AG04450 (cell line): ENCODE data around the gene ERG.

DNA sequence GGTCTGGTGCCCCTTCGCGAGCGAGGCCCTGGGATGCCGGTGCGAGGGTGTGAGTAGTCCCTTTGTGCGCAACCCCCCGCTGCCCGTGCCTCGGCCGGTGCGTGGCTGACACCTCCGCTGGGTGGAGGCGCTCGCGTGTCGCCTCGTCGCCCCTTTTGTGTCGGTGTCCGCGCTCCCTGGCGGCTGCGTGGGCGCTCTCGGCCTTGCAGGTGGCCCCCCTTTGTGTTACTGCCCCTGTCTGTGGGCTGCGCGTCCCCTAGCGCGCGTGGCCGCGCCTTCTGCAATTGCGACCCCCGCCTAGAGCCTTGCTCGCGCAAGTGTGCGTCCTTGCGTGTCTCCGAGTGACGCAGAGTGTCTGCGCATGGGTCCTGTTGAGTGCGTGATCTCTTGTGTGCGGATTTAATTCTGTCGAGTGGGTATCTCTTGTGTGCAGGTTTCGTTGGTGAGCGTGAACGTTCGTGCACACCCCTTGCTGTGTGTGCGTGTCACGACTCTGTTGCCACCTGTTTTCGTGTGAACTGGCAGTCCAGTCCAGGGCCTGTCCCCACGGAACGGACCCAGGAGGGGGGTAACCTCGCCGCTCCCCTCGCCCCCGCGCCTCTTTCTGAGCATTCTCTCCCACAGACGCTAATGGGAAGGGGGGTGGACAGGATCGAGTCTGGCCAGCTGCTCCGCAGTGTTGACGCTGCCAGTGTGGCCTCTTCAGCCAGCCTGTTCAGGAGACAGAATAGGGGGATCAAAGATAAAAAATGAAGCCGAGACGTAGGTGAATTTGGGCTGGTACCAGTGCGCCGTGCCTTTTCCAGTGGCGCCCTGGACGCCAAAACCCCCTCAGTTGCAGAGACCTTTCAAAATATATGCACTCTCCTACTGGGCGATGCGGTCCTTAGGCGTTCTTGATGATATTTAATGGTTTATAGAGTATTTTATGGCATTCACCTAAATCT, 820 bp downstream of the TTC3 start:
- CAGE, long polyA plus RNA = no peak
- RRBS = 2% methylated on average over 7 of the region's 71 CpGs

DNA sequence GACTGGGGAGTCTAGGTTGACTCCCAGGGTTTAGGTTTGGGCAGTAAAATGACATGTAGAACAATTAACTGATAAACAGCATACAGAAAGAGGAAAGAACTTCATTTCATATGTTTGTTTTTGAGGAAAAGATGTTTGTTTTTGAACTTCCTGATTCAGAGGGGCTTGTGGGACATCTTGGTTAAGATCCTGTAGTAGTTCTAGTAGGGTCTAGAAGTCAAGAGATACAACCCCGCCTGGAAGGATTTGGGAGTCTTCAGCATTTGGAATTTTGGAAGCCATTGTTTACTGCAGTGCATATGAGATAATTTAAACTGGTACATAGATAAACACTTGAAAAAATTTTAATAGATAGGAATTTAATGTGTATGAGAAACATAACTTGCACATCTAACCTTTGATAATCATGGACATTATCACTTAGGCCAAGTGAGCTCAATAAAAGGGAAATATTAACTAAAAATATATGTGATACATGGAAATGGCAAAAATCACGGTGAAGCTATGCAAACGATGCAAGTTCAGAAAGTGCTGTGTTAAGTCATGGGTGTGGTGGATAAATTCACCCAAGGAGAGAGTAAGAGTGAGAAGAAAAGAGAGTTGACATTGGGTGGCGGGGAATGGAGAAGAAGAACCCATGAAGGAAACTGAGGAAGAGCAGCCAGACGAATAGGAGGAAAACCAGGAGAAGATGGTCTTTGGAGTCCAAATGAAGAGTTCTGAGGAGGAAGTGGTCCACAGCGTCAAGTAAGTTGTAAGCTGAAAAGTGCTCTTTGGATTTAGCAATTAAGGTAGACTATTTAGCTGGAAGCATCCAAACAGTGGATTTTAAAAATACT, 10.8 kb downstream of the TTC3 start:
- CAGE, long polyA plus RNA = no peak
- RRBS = no CpG with 5 or more reads among the region's 6 CpGs

DNA sequence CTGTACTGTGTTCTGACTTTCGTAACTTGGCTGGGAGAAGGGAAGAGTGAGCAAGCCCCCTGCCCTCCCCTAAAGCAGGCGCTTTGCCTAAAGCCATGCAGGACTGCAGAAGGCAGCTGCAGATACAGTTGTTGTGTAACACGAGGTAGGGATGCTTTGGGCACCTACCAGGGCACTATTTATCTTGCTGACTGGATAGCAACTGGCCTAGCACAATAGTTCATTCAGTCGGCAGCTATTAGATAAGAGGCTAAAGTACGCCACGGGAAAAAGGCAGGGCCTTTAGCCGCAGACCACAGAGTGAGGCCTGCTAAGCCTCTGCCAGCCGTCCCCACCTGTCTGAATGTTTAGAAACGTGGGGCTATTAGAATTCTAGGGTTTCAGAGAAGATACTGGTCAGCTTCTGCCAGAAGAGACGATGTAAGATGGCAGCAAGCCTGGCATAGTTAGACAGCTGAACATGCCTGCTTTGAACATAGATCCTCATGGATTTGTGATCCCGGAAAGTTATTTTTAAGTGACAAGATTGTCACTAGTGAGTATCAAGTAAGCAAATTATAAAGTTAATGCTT, 81.0 kb downstream of the TTC3 start:
- CAGE, long polyA plus RNA = no peak
- RRBS = no CpG with 5 or more reads among the region's 11 CpGs

DNA sequence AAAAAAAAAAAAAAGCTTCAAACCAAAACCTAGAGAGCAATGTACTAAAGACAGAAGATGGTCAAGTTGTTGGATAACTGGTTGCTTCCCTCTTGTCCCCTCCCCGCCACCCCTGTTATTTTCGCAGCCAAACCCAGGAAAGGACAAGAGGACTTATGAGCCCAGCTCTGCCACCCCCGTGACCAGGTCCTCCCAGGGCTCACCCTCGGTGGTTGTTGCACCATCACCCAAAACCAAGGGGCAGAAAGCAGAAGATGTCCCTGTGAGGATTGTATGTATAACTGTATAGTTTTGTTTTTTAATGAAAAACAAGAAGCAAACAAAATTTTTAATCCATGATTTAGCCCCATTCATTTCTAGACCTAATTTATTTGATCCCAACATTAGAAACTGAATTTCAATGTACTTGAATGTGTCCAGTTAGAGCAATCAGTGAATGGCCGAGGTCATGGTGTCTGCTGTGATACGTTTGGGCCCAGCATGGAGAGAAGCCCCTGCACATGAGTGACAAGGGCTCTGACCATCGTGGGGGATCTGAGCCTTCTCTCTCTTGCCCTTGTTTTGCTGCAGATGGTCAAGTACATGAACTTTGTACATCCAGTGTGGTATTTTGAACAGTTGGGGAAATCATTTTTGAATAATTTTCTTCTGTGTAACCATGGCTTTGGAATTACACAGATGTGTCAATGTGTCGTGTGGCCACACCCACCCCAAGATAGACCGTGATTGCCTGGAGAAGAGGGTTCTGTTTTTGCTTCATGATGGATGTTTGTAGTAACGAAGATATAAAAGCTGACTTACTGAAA, 69.2 kb downstream of the VPS26C start:
- CAGE, long polyA plus RNA = no peak
- RRBS = no CpG with 5 or more reads among the region's 10 CpGs

- CAGE, long polyA plus RNA = no peak
- RRBS = no CpG with 5 or more reads among the region's 16 CpGs
Observed at GRCh38 chr21:37207826-37208642, 59.1 kb downstream of the VPS26C start.

DNA sequence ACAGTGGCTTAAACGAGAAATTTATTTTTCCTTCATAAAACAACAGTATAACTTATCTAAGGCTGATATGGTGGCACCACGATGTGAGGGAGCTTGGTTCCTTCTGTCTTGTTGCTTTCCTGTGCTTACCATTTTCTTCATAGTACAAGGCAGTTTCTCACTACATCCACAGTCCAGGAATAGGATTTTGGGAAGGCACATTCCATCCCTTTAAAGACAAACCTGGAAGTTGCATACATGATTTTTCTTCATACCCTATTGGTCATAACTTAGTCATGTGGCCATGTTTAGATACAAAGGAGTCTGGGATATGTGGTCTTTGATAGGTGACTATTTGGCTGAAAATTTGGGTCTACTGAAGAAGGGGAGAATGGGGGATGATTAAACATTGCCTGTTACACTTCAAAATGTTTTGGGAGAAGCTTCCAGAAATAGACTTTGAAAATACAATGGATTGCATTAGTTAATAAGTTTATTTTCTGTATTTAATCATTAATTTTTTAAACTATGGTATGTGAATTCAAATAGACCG, 7.0 kb downstream of the DYRK1A start:
- CAGE, long polyA plus RNA = no peak
- RRBS = no CpG with 5 or more reads among the region's 3 CpGs

- CAGE, long polyA plus RNA = no peak
- RRBS = no CpG with 5 or more reads among the region's 1 CpG
Observed at GRCh38 chr21:37397922-37398347, 31.4 kb downstream of the DYRK1A start.

- CAGE, long polyA plus RNA = no peak
- RRBS = no CpG with 5 or more reads among the region's 3 CpGs
Observed at GRCh38 chr21:37425191-37426355, 59.0 kb downstream of the DYRK1A start.

- CAGE, long polyA plus RNA = no peak
- RRBS = no CpG with 5 or more reads among the region's 2 CpGs
Observed at GRCh38 chr21:37433042-37433680, 66.6 kb downstream of the DYRK1A start.

DNA sequence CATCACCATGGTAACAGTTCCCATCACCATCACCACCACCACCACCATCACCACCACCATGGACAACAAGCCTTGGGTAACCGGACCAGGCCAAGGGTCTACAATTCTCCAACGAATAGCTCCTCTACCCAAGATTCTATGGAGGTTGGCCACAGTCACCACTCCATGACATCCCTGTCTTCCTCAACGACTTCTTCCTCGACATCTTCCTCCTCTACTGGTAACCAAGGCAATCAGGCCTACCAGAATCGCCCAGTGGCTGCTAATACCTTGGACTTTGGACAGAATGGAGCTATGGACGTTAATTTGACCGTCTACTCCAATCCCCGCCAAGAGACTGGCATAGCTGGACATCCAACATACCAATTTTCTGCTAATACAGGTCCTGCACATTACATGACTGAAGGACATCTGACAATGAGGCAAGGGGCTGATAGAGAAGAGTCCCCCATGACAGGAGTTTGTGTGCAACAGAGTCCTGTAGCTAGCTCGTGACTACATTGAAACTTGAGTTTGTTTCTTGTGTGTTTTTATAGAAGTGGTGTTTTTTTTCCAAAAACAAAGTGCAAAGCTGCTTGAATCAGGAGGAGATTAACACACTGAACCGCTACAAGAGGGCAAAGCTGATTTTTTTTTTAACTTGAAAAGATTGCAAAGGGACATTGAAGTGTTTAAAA, 145.6 kb downstream of the DYRK1A start:
- CAGE, long polyA plus RNA = no peak
- RRBS = no CpG with 5 or more reads among the region's 10 CpGs

DNA sequence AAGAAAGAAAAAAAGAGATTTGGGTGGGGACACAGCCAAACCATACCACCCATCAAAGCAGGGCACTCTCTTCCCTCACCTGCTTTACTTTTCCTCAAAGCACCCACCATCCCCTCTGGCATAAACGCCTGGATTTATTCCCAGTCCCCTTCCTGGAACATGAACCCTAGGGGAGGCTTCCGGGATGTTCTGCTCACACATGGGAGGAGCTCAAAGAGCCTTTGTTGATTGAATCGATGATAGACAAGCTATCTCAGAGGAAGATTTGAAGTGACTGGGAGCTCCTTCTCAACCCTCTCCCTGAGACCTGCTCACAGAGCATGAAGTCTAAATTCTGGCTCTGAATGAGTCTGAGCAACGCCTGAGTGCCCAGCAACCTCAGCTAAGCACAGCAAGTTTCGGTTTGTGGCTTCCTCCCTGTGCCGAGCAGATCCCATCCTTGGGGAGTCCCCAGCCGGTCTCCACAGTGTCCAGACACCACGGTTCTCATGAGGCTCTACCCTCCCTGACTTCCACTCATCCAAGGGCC, 190.6 kb downstream of the DYRK1A start:
- CAGE, long polyA plus RNA = no peak
- RRBS = no CpG with 5 or more reads among the region's 8 CpGs

DNA sequence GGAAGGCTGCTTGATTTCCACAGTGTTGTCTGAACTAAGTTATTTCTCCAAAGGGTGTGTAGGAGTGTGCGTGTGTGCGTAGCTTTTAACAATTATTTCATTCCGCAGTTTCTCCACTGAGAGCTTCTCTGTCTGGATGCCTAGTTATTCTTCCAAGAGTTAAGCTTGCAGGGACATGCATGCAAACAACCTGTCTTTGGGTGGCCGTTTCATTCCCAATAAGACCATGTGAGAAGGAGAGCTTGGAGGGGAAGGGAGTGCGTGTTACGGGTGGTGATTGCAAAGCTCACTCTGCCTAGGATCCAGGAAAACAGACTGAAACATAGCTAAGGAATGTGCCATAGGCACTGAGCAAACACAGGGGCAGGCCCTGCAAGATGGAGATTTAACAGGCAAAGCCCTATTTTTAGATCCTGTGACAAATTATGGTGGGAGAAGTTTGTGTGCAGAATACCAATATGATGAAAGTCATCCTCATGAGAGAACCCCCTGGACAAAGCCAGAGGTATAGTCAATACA, 269.8 kb downstream of the DYRK1A start:
- CAGE, long polyA plus RNA = no peak
- RRBS = no CpG with 5 or more reads among the region's 6 CpGs

- CAGE, long polyA plus RNA = no peak
- RRBS = 45% methylated on average over 3 of the region's 28 CpGs
Observed at GRCh38 chr21:37710301-37711322, 205.6 kb downstream of the KCNJ6 start.

GRCh38 chr21:38171844-38172220, 85.0 kb upstream of the KCNJ15 start:
- CAGE, long polyA plus RNA = no peak
- RRBS = no CpG with 5 or more reads among the region's 8 CpGs

DNA sequence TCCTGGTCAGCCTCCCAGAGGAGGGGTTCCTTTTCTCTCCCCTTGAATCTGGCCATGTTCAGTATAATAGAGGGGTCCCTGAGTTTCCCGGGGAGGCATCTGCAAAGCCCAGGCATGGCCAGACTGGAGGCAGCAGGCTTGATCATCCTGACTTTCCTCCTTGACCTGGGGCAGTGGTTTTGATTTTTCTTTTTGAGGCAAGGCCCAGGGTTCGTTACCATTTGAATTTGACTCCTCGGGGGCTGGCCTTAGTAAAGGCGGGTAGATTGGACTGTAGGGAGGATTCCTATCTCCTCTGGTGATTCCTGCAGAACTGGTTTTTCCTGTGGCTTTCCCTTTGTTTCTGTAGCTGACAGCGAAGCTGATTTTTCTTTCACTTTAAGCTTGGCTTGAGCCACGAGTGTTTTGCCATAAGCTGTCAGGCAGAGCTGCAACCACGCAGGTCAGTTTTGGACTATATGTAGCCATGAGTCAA, 28.8 kb upstream of the KCNJ15 start:
- CAGE, long polyA plus RNA = no peak
- RRBS = no CpG with 5 or more reads among the region's 7 CpGs

DNA sequence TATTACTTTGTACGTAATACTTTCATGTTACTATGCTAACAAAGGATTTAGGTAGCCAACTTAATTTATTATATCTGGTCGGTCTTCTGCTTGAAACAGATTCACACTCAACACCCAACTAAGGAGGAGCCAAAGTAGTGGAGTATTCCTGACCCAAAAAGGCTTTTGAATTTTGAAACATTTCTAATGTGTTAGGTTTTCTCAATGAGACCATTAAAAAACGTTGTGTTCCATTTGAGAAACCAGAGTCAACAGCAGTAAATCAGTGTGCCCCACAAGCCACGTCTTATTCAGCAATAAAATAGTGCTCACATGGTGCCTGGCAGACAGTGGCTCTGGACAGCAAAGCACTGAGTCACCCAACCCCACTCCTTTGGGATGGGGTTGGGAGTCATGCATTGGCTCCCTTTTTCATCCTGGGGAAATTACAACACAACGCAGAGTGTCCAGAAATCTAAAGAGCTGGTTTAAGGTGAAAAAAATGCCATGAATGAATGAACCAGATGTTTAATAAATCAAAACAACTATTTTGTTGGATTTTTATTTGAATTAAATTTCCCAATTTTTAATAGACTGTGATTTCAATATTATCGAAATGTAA, 46.5 kb downstream of the KCNJ15 start:
- CAGE, long polyA plus RNA = no peak
- RRBS = no CpG with 5 or more reads among the region's 6 CpGs

DNA sequence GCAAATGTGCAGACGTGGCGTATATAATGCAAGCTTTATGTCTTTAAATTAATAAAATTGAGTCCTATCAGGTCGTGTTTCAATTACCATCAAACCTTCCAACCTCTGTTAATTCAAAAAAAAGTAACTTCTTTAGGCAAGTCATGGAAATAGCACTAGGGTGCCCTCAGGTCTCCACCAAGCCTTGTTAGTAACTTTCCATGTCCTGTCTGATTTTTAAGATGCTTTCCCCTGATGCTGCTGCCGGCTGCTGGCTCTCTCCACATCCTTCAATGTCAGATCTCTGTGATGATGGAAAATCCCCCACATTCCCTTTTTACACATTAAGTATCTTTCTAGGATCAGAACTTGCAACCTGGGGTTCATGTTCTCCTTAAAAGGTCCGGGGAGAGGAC, 3.0 kb downstream of the ERG start:
- CAGE, long polyA plus RNA = no peak
- RRBS = no CpG with 5 or more reads among the region's 5 CpGs

DNA sequence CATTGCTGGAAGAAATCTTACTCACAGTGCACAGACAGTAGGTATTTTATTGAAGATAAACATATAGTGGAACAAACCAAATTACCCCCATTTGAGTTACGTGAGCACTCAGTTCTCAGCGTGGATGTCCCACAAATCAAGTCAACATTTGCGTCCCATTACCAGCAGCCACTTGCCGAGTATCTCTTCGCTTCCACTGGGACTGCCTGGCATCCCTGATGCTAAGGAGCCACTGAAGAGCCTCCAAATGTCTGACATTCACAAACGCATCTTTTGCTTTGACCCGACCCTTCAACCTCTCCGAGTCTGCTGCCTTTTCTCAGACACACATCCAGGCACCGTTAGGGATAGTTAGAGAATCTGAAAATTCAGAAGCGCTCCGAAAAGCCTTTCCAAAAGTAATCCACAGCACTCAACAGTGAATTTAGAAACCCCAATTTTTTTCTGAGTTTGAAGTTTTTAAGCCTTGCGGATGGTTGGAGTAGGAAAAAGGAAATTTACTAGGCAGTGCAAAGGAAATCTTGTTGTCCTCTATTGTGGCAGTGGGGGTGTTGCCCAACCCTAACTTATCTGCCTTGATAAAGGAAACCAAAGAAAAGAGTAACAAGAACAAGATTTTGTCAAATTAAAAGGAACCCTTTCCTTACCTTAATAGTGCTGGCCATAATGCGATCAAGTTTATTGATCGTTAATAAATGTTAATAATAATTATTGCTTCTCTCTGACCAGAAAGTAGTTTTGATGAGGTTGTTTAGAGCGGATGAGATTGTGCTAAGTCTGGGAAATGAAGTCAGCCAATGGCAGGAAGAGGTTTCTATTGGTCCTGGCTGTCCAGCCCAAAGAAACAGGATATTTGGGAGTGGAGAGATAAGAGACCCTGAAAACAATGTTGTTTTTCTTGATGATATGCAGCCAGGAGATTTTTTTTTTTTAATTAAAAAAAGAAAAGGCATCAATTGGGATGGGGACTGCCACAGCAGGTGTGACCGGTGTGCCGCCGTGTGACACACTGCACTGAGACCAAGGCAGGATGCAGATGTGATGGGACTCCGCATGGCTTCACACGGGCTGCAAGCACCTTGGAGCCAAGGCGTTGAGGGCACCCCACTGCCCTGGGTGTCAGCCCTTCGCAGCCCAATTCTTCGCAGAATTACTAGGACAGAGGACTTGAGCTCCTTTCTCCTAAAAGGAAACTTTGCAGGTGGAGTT, at the start of gene ERG:
Gene ERG, minus strand, starts transcription at position 762 of the 1,209 bp plus-strand sequence.
- CAGE, long polyA plus RNA = no peak
- RRBS = no CpG with 5 or more reads among the region's 23 CpGs

DNA sequence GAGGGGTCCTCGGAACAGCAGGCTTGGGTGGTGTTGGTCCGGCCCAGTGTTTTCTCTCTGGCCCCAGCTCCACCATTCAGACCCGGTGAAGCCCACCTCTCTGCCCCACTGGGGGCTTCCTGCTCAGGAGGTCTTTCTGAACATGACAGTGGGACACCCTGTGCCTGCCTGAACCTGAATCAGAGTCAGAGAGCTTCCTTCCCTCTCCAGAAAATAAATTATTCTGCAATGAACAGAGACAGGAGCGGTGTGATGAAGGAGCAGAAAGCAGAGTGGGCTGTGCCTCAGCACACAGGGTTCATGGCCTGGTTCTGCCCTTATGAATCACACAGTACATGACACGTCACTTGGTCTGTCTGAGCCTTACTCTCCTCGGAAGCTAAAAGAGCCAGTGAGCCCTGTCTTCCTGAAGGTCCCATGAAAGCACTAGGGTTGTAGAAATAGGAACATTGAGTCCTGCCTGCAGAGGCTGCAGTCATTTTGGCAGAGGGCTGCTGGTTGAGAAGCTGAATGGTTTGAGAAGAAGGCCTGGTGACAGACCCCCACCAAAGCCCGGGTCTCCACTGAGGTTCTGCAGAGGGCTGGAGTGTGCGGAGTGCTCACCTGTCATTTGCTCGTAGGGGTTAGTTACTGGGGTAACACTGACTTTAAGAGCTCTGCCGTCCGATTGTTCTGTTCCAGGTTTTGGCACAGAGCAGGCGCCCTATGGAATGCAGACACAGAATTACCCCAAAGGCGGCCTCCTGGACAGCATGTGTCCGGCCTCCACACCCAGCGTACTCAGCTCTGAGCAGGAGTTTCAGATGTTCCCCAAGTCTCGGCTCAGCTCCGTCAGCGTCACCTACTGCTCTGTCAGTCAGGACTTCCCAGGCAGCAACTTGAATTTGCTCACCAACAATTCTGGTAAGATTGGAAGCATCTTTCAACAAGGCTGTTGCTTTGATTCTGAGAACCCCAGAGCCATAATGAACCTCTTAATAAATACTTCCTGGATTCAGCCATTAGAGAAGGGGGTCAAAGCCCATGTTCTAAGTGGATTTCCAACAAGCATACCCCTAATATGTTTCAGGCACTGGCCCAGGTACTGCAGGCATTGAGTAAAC, 12.4 kb downstream of the ETS2 start:
- CAGE, long polyA plus RNA = no peak
- RRBS = no CpG with 5 or more reads among the region's 18 CpGs

DNA sequence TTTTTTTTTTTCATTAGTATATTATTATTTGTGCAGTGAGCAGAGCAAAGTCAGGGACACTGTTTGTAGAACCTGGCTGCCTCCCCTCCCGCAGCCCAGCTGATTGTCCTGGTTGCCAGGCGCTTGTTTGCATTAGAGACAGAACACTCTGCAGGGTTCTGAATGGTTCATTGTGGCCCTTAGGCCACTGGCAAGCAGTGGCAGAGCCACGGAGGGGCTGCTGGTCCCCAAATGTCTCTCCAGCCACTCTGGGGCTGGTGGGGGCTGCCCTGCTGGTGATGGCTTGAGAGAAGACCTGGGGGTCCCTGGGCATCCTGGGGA, 29.0 kb downstream of the ETS2 start:
- CAGE, long polyA plus RNA = no peak
- RRBS = no CpG with 5 or more reads among the region's 3 CpGs